Measurements from ENCODE around the gene TEN1.

DNA sequence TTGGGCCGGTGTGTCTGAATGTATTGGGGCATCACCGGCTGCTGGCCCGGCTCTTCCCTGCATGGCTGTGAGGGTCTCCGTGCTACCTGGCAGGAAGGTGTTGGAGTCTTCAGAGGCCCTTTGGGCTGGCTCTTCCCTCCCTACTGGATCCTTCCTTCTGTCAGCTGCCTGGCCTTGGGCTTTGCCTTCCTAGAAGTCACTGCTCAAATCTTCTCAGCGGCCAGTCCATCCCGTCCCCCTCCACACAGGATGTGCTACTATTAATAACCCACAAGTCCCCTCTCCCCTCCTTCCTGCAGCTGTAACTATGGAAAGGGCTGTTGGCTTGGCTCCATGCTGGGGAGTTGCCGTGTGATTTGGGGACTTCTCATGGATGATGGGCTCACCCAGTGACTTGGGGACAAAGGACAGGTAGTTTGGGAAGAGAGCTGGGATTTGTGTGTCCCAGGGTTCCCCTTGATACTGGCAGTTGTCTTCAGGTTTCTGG is 19.4 kb downstream of the TMEM94 start:
- CAGE, long polyA plus RNA: no peak
- RRBS: no CpG with 5 or more reads among the region's 7 CpGs

GRCh38 chr17:75511516-75512615 is 3.5 kb downstream of the CASKIN2 start:
- CAGE, long polyA plus RNA: no peak
- RRBS: no CpG with 5 or more reads among the region's 13 CpGs

DNA sequence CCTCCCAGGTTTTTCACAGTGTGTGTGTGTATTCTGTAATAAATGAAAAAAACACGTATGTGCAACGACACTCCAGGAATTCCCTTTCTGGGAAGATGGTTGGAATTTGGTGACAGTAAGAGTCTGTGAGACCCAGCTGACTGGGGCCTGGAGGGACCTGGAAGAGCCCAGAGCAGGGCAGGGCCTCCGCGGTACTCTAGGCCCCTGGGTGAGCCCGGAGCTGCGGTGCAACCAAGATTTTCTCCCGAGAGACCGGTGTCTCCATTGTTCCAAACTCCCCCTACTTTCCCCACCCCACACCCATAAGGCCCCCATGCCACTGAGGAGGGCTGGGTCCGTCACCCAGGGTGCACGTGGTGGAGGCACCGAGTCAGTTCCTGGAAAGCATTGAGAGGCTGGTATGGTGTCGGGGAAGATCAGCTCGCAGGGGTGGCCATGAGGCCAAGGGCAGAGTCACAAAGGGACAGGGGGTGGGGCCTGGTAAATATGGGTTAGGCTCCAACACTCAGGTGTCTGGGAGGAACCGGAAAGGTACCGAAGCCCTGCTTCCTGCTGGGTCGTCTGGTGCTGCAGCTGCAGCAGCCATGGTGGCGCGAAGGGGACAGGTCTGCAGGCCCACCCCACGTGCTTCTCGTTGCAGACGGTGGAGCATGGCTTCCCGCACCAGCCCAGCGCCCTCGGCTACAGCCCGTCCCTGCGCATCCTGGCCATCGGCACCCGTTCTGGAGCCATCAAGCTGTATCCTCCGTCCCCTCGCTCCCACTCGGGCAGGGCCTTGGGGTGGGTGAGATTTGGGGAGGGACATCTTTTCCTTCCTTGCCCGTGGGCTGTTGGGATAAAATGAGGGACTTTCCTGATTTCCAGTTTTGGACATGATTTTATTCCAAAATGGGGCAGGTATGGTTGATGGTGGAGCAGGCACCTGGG is 30.2 kb downstream of the LLGL2 start:
- CAGE, long polyA plus RNA: no peak
- RRBS: no CpG with 5 or more reads among the region's 32 CpGs

- CAGE, long polyA plus RNA: no peak
- RRBS: no CpG with 5 or more reads among the region's 10 CpGs
Observed at GRCh38 chr17:75577657-75578302, 9.8 kb upstream of the MYO15B start.

DNA sequence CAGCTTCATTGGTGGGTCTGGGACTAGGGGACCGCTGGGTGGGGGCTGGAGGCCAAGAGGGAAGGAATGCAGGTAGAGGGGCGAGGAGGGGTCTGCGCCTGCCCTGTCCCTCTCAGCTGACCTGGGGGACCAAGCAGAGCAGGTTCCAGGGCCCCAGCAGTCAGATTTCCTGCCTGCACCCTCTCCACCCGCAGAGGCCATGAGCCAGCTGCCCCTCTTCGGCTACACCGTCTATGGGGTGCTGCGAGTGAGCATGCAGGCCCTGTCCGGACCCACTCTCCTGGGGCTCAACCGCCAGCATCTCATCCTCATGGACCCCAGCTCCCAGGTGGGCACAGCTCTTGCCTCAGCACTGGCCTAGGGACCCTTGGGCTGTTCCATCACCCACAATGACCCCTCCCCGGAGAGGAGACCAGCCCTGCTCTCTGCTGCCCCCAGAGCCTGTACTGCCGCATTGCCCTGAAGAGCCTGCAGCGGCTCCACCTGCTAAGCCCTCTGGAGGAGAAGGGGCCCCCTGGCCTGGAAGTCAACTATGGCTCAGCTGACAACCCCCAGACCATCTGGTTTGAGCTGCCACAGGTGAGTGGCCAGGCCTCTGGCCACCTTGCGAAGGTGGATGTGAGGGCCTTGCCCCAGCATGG is 7.5 kb upstream of the SMIM5 start:
- CAGE, long polyA plus RNA: no peak
- RRBS: no CpG with 5 or more reads among the region's 13 CpGs

- CAGE, long polyA plus RNA: no peak
- RRBS: 100% methylated on average over 2 of the region's 19 CpGs
Observed at GRCh38 chr17:75642784-75643776, 3.0 kb upstream of the SMIM6 start.

DNA sequence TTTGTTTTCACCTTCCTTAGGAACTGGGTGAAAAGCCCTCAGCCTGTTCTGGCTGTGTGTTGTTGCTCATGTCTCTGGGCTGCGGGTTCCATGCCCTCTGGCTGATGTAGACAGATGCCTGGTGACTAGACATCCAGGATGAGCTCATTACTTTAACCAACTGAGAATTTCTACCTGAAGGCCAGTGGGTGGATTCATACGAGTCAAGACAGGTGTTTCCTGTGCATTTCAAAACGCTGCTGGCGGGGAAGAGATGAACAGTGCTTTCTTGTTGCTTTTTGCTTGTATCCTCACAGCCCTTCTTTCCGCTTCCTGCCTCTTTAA is 22.3 kb downstream of the SAP30BP start:
- CAGE, long polyA plus RNA: no peak
- RRBS: no CpG with 5 or more reads among the region's 5 CpGs

DNA sequence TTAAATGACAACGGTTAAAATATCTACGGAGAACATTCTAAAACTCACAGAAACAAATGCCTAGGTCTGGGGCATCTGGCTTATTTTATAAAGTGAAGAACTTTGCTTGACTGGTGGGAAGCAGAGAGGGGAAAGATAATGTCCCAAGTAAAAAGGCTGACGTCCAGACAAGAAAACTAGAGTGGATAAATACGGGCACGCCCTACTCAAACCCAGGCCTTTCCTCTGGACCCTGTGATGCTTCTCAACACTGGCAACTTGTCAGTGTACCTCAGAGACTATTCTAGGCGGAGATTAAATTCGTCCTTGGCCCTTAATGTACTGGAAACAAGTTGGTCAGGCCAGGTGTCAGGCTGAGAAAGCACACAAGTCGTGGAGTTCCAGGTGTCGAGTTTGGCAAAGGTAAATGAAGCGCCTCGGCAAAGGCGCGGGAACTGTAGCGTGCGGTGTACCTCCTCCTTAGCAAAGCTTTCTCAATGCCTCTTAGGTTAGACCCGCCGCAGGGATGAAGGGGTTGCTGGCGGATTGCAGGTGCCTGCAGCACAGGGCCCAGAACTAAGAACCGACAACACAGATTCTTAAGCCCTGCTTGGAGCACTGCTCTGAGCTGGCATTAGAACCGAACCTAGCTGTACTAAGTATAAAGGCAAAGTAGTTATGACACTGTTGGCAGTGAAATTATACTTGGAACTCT is 665 bp upstream of the UNK start:
- CAGE, long polyA plus RNA: no peak
- RRBS: no CpG with 5 or more reads among the region's 20 CpGs

- CAGE, long polyA plus RNA: no peak
- RRBS: no CpG with 5 or more reads among the region's 7 CpGs
Observed at GRCh38 chr17:75785812-75786423, 1.3 kb downstream of the UNK start.

DNA sequence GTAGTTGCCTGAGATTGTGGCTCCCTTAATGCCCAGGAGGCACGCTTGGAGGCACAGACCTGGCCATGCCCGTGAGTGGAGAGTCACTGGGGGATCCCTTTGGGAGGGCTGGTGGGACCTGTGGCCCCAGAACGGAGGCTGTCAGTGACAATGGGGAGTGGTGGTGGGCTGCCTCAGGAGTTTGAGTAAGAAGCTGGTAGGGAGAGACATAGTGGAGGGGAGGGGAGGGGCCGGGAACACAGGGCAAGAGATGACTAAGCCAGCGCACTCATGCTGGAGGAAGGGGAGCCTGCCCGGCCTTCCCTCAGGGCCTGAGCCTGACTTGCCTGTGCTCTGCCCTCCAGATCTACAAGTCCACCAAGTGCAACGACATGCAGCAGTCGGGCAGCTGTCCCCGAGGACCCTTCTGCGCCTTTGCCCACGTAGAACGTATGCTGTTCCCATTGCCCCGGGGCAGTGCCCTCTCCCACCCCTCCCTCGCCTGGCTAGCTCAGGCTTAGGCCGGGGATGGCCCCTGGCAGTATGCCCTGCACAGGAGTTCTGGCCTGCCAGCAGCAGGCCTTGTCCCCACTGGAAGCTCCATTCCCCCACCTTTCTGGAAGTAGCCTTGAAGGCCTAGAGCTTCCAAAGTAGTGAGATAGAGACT is 29.3 kb downstream of the UNC13D start:
- CAGE, long polyA plus RNA: no peak
- RRBS: 41% methylated on average over 6 of the region's 15 CpGs

GRCh38 chr17:75847328-75847974 is 3.2 kb upstream of the UNC13D start:
- CAGE, long polyA plus RNA: no peak
- RRBS: no CpG with 5 or more reads among the region's 21 CpGs

- CAGE, long polyA plus RNA: no peak
- RRBS: no CpG with 5 or more reads among the region's 33 CpGs
Observed at GRCh38 chr17:75869069-75870377, 8.9 kb downstream of the TRIM47 start.

GRCh38 chr17:75875098-75875687 is 3.2 kb downstream of the TRIM47 start:
- CAGE, long polyA plus RNA: no peak
- RRBS: no CpG with 5 or more reads among the region's 13 CpGs

- CAGE, long polyA plus RNA: no peak
- RRBS: 51% methylated on average over 5 of the region's 32 CpGs
Observed at GRCh38 chr17:75875688-75876627, 2.4 kb downstream of the TRIM47 start.

- CAGE, long polyA plus RNA: no peak
- RRBS: 1% methylated on average over 13 of the region's 38 CpGs
Observed at GRCh38 chr17:75876995-75877700, 1.2 kb downstream of the TRIM47 start.

DNA sequence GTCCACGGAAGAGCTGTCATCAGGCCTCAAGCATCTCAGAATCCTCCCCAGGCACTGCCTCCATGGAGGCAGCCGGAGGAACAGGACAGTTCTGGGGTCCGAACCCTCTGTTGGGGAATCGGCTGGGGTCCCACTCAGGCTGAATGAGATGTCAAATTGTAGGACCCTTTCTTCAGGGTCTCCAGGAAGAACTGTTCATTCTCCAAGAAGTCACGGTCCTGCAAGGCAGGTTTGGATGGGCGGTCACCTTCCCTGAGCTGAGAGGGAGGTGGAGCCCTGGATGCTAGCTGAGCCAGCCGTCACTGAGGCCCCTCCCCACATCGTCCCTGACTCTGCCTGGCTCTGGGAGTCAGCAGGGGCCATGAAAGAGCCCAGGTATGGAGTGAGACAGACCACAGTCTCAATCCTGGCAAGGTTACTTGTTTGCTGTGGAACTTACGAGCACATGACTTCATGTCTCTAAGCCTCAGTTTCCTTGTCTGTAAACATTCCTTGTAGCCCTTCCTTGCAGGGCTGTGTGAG is 6.0 kb upstream of the MRPL38 start:
- CAGE, long polyA plus RNA: no peak
- RRBS: 86% methylated on average over 1 of the region's 9 CpGs

GRCh38 chr17:75978890-75979712 is at the start of gene TEN1:
TSS of gene TEN1 (plus strand) at chr17:75979240.
- CAGE, long polyA plus RNA: no peak
- RRBS: 2% methylated on average over 40 of the region's 76 CpGs

GRCh38 chr17:75980128-75980596 is 1.1 kb downstream of the TEN1 start:
- CAGE, long polyA plus RNA: no peak
- RRBS: no CpG with 5 or more reads among the region's 9 CpGs

GRCh38 chr17:75983475-75984495 is 4.7 kb downstream of the TEN1 start:
- CAGE, long polyA plus RNA: no peak
- RRBS: no CpG with 5 or more reads among the region's 10 CpGs

GRCh38 chr17:76017330-76017628 is 9.8 kb downstream of the EVPL start:
- CAGE, long polyA plus RNA: no peak
- RRBS: 60% methylated on average over 1 of the region's 2 CpGs

Measured in AG04450 (cell line).